Kidney epithelial cell (primary cell): ENCODE measurements around the genes RRAGA and PLIN2.

DNA sequence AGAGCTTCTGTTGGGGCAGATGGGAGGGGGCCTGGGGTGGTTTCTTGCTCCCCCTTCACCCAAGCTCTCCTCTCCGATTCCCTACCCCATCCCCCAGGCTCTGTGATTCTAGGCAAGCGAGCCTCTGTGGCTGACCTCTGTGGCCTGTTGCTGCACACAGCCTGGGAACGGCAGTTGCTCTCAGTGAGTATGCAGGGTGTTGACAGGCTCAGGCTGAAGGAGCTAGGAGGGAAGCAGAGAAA is 547.9 kb downstream of the CCDC171 start:
- RAMPAGE, long total RNA = no peak
- RRBS = no CpG with 5 or more reads among the region's 3 CpGs

DNA sequence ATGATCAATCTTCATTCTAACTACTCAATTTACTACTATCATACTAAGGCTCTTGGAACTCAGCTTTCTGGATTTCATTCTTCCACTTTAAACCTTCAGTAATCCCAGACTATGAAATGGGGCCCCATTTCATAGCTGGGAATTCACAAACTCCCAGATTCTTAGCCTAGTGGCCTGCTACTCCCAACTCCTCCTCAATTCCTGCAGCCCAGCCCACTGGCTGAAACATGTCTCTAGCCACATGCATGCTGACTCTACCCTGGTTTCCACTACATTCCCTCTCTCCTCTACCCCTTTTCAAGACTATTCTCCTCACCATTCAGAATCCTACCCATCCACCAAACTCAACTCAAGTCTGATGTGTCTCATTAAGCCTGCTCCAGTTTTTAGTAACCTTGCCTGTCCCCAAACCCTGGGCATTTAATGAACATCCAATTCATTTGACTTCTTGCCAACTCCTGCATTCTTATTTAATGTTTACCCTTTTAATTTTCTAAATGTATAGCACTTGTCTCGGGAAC is 370.5 kb downstream of the BNC2 start:
- RAMPAGE, long total RNA = no peak
- RRBS = no CpG with 5 or more reads among the region's 1 CpG

DNA sequence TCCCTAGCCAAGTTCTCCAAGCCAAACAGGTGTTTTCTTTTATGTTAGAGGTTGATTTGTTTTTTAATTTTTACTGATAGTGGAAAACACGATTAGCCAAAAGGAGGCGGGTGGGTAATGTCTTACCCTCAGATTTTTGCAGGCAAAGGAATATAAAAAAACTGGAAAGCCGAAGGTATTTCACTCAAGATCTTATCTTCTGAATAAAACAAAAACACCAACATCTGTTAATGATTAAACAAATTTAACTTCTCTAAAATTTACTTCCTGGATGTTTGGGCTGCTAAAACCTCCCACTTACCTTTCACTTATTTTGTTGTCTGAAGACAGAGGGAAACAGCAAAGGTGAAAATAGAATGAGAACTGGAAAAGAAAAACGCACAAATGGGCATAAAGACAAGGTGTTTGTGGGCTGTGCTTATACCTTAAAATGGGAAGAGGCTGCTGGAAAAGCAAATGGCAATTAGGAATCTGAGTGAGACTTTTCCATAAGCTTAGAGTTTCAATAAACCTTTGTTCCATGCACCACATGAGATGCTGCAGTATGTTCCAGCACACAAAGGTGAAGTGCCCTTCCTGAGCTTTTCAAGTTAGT is 298.4 kb downstream of the BNC2 start:
- RAMPAGE, long total RNA = no peak
- RRBS = no CpG with 5 or more reads among the region's 4 CpGs

GRCh38 chr9:16727627-16728470 is 142.6 kb downstream of the BNC2 start:
- RAMPAGE, long total RNA = no peak
- RRBS = no CpG with 5 or more reads among the region's 8 CpGs

- RAMPAGE, long total RNA = no peak
- RRBS = no CpG with 5 or more reads among the region's 19 CpGs
These were observed 1.1 kb downstream of the BNC2 start for GRCh38 chr9:16869279-16869868.

DNA sequence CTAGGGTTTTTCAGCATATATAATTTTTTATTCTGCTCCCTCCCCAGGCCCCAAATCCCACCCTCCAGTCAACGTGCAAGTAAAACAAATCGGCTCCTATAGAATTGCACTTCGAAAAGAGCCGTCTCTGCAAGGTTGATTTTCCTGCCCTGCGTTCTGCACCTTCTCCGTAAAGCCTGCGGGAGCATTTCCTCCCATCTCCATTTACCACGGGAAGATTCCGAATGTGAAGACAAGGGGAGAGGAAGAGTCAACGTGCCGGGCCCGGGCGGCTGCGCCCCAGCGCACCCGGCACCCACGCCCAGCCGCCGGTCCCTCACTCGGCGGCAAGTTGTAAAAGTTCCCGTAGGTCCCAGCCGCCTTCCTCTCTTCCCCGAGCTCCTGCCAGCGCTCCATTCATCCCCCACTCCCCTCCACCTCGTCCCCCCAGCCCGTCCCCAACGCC is 576 bp downstream of the BNC2 start:
- RAMPAGE, long total RNA = no peak
- RRBS = no CpG with 5 or more reads among the region's 28 CpGs

- RAMPAGE, long total RNA = no peak
- RRBS = no CpG with 5 or more reads among the region's 5 CpGs
These were observed 115.3 kb upstream of the BNC2 start for GRCh38 chr9:16985742-16986142.

DNA sequence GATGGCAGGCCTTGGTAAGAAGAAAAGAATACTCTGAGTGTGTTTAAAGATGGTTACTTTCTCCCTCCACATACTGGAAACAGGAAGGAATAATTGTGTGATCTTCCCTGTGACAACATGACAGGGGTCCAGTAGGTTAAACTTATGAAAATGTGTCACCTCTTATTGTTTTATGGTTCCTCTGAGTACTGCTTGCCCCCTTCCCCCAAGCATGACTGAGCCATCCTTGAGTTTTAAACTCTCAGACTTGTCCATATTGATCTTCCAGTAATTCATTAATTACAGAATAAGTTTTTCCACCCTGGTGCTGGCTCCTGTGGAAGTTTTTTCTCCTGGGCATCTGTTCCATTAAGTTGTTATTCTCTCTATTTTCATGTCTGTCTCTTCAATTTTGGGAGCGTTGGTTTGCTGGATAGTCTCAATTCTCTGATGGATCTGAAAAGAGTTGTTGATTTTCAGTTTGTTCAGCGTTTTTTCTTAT is 95.8 kb downstream of the CNTLN start:
- RAMPAGE, long total RNA = no peak
- RRBS = no CpG with 5 or more reads among the region's 2 CpGs

- RAMPAGE, long total RNA = no peak
- RRBS = no CpG with 5 or more reads among the region's 9 CpGs
These were observed 134.1 kb downstream of the CNTLN start for GRCh38 chr9:17268926-17269343.

- RAMPAGE, long total RNA = no peak
- RRBS = no CpG with 5 or more reads among the region's 1 CpG
These were observed 409.7 kb downstream of the SH3GL2 start for GRCh38 chr9:17988595-17988906.

DNA sequence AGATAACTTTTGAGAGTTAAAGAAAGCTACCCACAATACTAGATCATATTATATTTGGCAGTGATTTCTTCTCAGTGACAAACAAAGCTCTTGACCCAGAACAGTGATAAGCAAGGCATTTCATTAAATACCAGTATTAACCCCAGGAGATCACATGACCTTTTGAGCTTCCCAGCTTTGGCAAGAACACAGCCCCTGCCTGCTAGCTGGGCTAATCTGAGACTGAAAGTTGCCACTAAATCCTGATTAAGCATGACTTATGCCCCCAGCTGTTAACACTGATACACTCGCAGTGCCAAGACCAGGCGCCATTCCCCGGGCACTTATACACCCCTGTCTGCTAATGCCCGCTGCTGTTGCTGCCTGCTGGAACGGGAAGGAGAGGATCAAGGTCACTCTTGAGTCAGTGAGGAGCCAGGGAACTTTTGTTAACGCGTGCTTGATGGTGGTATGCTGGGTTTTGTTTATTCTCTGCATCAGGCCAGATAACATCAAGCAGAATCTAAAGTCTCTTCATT is 36.3 kb upstream of the ADAMTSL1 start:
- RAMPAGE, long total RNA = no peak
- RRBS = no CpG with 5 or more reads among the region's 7 CpGs

DNA sequence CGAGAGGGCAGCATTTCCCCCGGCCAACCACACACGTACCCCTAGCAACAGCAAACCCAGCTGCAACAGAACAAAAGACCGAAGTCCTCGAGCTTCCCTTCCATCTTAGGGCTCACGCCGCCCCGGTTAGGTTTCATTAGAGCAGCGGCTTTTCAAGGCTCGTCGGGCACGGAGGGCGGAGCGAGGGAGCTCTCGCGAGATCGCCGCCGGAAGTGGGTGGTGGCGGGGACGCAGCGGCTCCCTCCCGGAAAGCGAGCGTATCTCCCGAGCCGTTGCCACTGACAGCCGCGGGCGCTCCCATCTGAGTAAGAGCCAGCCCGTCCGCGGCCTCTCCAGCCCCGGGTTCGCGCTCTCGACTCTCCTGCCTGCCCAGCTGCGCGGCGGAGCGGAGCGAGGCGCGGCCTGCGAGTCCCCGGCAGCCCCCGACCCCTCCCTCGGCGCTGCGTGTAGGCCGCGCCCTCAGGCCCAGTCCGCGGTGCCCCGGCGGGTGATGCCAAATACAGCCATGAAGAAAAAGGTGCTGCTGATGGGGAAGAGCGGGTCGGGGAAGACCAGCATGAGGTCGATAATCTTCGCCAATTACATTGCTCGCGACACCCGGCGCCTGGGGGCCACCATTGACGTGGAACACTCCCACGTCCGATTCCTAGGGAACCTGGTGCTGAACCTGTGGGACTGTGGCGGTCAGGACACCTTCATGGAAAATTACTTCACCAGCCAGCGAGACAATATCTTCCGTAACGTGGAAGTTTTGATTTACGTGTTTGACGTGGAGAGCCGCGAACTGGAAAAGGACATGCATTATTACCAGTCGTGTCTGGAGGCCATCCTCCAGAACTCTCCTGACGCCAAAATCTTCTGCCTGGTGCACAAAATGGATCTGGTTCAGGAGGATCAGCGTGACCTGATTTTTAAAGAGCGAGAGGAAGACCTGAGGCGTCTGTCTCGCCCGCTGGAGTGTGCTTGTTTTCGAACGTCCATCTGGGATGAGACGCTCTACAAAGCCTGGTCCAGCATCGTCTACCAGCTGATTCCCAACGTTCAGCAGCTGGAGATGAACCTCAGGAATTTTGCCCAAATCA is at the start of gene RRAGA:
RRAGA (plus strand) TSS at position 258 of the 1,082 bp plus-strand sequence.
- RAMPAGE, long total RNA = start-site peak on the plus strand centred at position 247 of the sequence, 64 bp wide, 26 and 31 reads in 2 replicates
- RRBS = 1% methylated on average over 44 of the region's 87 CpGs

DNA sequence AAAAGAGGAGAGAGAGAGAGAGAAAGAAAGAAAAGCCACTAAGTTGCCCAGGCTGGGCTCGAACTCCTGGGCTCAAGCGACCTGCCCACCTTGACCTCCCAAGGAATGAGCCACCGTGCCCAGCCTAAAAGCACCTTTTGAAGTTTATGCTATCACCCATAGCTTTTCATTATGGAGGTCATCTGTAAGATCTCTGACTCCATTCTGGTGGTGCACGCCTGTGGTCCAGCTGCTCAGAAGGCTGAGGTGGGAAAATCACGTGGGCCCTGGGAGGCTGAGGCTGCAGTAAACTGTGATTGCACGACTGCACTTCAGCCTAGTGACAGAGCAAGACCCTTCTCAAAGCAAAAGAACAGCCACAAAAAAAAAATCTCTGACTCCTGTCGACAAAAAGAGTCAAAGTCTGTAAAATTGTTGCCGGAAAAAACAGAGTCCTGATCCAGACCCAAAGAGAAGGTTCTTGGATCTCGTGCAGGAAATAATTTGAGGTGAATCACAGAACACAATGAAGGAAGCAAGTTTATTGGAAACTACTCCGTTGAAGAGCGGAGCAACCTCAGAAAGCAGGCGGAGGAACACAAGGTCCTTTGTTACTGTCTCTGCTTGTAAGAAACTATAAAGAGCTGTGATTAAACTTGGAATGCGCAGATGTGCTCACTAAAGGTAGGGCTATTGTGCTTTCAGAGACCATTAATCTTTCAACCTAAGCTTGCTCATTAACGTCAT is 1.9 kb upstream of the HAUS6 start:
- RAMPAGE, long total RNA = no peak
- RRBS = no CpG with 5 or more reads among the region's 14 CpGs

- RAMPAGE, long total RNA = start-site peak on the minus strand at chr9:19127459-19127548, 514 and 533 reads in 2 replicates
- RRBS = under 1% methylated on average over 20 of the region's 56 CpGs
These were observed at the start of gene PLIN2 for GRCh38 chr9:19127343-19127896. Gene PLIN2 (minus strand): TSS chr9:19127492.

DNA sequence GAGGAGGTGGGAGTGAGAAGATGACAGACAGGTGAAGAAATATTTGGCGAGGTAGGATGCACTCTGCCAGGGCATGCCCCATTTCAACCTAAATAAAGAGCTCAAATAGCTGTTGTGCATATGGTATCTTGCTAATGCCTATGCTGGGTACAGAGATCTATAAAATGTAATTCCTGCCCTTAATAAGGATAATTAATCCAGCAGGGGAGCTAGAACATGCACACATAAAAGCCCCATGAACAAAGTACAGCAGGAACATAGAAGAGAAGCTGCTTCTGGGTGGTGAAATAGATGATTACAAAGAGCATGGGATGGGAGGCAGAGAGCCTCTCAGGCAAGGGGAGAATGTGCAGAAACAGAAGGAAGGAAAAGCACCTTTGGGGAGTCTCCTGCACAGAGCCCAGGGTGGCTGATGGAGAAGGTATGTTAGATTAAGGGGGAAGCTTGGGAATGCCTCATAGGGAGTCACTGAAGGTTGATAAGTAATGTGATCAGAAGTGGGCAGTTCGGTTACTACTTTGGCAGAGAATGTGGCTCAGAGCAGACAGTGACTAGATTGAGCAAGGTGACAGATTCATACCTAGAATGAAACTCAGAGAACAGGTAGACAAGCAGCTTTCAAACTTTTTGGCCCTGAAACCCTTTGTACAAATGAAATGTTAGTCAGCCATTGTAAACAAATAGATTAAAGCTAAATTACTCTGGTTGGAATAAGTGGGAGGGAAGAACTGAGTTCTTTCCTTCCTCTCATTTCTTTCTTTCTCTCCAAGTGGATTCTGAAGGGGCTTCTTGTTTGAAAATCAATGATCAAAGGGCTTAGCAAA is 28.2 kb upstream of the PLIN2 start:
- RAMPAGE, long total RNA = no peak
- RRBS = no CpG with 5 or more reads among the region's 2 CpGs

- RAMPAGE, long total RNA = no peak
- RRBS = no CpG with 5 or more reads among the region's 12 CpGs
These were observed 46.2 kb upstream of the DENND4C start for GRCh38 chr9:19183931-19185133.

DNA sequence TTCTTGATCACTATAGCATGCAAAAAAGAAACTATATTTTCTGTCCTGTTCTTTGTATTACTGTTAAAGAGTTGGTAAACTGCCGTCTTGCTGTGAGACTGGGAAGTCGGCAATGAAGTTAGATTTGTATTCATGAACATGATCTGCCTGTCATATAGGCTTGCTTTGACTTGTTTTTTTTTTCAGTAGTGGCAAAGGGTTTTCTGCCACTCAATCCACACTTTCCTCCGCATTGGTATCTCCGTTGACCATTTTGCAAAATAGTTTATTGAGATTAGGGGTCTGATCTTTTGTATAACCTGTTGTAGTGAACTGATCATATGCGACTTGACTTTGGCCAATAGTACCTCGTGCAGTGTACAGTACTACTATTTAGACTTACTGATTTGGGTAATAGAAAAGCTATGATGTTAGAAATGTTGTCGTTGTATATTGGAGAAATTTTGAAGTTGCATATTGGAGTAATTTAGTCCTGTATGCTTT is 1.6 kb downstream of the DENND4C start:
- RAMPAGE, long total RNA = no peak
- RRBS = no CpG with 5 or more reads among the region's 7 CpGs

GRCh38 chr9:19424125-19424940 is 15.5 kb downstream of the ACER2 start:
- RAMPAGE, long total RNA = no peak
- RRBS = no CpG with 5 or more reads among the region's 6 CpGs

GRCh38 chr9:19457036-19457395 is 48.2 kb downstream of the ACER2 start:
- RAMPAGE, long total RNA = no peak
- RRBS = no CpG with 5 or more reads among the region's 6 CpGs

GRCh38 chr9:19493288-19493844 is 84.6 kb downstream of the ACER2 start:
- RAMPAGE, long total RNA = no peak
- RRBS = no CpG with 5 or more reads among the region's 17 CpGs